LNCaP clone FGC (cell line): ENCODE measurements around a stretch of chr2.

DNA sequence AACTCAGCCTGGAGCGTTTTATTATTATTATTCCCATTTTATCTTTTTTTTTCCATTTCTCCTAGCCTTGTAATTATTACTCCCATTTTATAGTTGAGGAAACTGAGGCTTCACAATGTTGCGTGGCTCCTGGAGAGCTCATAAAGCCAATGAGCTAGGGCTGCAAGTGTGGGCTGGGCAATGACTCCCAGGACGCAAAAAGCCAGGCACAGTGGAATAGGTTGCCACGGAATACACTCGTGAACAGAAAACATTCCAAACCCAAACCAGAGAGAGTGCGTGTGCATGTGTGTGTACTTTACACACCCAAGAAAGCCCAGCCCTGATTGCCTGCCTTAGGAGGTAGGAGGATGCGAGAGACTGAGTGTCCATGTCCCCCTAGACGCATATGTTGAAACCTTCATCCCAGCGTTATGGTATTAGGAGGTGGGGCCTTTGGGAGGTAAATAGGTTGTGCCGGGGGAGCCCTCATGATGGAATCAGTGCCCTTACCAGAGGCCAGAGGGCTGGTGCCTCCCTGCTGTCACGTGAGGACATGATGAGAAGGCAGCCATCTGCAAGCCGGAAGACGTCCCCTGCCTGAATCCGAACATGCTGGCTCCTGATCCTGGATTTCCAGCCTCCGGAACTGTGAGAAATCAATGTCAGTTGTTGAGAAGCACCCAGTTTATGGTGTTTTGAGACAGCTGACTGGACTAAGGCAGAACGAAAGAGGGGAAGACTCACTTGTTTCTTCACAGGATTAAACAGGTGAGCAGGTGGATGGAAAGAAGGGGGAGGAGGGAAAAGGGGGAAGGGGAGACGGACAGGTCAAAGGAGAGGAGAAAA is 13.2 kb upstream of the KLF11 start:
- RRBS, 2 experiments, result 90 to 93% methylated on average over 4 to 5 of the region's 17 CpGs

- RRBS, 2 experiments, result 0% methylated on average over 2 of the region's 8 CpGs; no CpG with 5 or more reads in 1 of the 2 experiments
These were observed 3.4 kb upstream of the KLF11 start for GRCh38 chr2:10039980-10040358.

GRCh38 chr2:10056982-10058269 is 14.1 kb downstream of the KLF11 start:
- RRBS, 2 experiments, result 84 to 90% methylated on average over 3 of the region's 32 CpGs

DNA sequence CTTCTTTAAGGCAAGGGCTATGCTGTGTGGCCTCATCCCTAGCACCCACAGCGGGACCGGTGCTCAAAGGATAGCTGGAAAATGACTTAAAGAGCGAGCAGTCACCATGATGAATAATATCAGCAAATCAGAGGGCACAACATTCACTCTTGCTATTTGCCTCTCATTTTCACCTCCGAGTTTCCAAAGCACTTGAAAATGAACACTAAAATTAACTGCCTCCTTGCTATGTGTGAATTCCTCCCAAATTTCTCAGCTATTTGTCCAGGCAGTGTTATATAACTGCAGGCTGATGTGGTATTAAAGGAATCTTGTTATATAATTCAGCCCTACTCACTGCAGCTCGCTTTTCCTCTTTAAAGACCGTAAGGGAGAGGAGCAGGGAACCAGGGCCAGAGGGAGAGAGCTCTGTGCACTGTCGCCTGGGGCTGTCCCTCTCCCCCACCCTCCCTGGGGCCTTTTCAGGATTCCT is 1.4 kb downstream of the CYS1 start:
- RRBS, 2 experiments, result no CpG with 5 or more reads among the region's 7 CpGs

DNA sequence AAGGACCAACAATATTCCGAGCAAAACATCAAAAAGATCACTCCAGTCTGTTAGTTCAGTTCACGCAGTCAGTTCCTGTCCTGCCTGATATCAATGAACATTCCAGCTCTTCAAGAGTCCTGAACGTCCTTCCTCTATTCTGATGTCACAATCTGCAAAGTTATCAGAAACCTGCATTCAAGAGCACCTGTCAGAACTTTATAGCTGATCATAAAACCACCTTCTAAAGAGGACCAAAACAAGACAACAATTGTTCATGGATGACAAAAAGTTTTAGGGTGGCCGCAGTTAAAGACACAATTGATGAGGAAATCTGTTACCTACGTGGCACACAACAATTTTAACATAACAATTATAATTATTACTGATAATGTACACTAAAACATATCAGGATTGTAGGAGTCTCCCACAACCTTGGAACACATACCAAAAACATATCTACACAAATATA is 78.9 kb downstream of the RRM2 start:
- RRBS, 2 experiments, result no CpG with 5 or more reads among the region's 5 CpGs

GRCh38 chr2:10301736-10302376 is 848 bp upstream of the HPCAL1 start:
- RRBS, 2 experiments, result no CpG with 5 or more reads among the region's 27 CpGs

GRCh38 chr2:10352486-10353150 is 49.9 kb downstream of the HPCAL1 start:
- RRBS, 2 experiments, result no CpG with 5 or more reads among the region's 9 CpGs

DNA sequence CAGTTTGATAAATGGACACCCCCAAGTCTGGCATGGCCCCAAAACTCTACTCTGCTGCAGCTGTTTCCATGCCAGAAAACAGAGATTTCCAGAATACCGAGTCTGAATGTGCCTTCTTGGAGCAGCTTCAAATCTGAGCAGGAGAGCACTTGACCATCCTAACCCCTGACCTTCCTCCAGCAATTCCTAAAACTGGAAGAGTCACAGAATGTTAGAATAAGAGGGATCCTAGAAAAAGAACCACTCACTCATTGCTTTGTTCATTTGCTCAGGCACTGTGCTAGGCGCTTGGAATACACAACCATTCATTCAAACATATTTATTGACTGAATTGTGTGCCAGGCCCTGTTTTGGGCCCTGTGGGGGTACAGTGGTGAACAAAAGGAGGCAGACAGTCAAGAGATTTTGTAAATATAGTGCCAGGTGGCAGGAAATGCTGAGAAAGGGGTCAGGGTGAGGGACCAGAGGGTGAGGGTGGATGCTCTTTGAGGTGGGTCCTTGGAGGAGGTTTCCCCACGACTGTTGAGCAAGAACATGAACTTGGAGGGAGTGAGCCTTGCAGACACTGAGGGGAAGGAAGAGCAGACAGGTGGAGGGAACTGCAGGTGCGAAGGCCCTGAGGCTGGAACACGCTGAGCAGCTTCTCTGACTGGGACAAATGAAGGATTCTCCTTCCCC is 40.8 kb downstream of the ODC1 start:
- RRBS, 2 experiments, result no CpG with 5 or more reads among the region's 5 CpGs

- RRBS, 2 experiments, result 98% methylated on average over 12 of the region's 29 CpGs
These were observed 21.4 kb downstream of the ODC1 start for GRCh38 chr2:10426594-10427221.

- RRBS, 2 experiments, result no CpG with 5 or more reads among the region's 10 CpGs
These were observed 2.4 kb upstream of the ODC1 start for GRCh38 chr2:10450475-10450964.

DNA sequence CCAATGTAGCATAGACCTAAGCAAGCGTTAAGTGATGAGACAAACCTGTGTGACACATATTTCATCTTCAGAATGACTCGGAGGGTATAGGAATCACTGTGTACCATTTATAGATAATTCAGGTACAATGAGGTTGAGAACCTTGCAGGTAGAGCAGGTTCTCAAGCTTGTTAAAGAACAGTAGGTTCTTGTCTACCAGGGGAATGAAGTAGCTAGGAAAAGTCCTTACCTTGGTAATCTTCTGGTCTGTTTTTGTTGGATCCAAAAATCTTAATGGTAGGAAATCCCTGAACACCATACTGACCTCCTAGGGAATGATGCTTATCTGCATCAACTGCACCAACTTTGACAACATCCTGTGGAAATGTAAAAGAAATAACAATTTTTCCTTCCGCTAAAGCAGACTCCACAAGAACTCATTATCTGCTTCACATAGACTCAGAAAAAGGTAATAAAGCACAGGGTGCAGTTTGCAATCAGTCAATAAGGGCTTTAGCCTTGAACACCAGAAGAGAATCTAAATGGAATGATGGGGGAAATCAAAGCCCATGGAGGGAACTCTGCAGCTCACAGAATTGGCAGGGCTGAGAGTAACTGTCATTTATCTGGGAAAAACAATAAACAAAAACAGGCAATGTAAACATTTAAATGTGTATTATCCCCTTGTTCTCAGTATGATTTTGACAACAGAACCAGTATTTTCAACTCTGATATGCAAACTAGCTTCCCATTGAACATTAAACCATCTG is 15.6 kb downstream of the PDIA6 start:
- RRBS, 2 experiments, result no CpG with 5 or more reads among the region's 3 CpGs

DNA sequence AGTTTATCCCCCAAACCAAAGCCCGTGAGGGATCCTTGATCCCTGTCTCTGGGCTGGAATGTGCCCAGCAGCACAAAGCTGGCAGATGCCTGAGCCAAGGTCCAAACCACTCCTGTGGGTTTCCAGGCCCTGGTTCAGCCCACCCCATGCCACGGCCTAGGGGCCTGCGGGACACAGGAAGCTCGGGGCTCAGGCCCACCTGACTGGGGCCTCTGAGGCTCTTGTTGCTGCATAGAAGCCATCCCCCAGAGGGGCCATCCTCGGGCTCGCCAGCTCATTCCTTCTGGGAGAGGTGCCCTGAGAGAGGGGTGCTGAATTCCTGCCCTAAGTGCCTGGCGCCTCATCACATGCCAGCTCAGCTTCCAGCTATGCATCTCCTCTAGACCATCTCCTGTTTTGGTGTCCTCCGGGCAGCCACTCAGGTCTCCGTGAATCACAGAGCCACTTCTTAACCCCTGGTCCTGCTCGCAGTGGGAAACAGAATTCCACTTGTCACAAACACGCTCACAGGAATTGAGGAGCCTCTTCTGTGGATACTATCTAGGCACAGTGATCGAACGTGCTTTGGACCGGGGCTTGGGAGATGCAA is 42.8 kb upstream of the KCNF1 start:
- RRBS, 2 experiments, result no CpG with 5 or more reads among the region's 14 CpGs

- RRBS, 2 experiments, result 17 to 22% methylated on average over 44 of the region's 69 CpGs
These were observed 402 bp downstream of the KCNF1 start for GRCh38 chr2:10912080-10912591.

DNA sequence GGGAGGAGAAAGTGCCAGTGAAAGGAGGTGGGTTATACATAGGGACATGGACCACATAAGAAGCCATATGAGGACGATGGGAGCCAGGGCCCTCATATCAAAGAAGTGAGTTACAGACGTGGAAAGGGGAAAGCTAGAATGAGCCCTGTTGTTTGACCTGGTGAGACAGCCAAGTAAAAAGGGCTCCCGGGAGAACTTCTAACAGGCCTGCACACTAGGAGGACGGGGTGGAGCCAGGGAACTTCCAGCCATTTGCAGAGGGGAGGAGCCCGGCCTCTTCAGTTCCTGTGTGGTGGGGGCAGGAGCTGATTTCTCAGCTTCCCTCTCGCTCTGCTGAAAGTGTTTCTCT is 61.7 kb upstream of the C2orf50 start:
- RRBS, 2 experiments, result 39 to 51% methylated on average over 2 of the region's 6 CpGs

DNA sequence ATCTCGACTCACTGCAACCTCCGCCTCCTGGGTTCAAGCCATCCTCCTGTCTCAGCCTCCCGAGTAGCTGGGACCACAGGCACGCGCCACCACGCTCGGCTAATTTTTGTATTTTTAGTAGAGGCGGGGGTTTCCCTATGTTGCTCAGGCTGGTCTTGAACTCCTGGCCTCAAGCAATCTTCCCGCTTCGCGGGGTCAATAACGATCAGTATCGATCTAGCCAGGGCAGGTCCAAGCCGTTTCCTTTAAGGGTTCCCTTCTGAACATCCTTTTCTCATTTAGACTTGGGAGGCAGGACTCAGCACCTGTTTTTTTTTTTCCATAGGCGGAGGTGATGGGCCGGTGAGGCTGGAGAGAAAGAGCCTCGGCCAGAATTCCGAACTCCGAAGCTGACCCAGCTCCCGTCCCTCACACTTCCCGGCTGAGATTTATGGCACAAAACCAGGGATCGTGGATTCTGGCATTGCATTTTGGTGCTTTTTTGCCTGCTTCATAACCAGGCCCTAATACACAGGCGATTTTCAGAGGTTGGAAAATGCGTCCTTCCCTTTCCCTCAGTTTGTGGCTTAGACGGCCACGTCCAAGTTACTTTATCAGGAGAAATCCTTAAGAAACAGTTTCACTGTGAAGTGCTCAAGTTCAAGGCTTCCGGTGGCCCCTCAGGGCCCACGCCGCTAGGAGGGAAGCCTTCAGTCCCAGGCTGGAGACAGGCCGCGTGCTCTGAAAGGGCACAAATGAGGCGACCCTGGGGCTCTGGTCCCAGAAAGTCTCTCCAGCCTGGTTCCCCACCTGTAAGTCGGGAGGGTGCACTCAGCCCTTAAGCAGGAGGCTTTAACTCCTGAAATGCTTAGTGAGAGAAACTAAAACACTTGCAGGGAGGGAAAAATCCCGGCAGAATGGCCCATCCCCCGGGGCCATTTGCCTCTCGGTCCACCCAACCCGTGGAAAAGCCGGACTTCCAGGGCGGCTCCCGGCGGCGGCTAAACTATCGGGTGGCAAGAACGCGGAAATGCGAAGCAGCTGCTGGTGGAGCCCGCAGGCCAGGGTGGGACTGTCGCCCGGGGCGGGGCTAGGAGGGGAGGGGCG is 883 bp upstream of the SLC66A3 start:
- RRBS, 2 experiments, result 31 to 34% methylated on average over 14 to 16 of the region's 51 CpGs

GRCh38 chr2:11211424-11211990 is 56.2 kb downstream of the SLC66A3 start:
- RRBS, 2 experiments, result no CpG with 5 or more reads among the region's 3 CpGs

DNA sequence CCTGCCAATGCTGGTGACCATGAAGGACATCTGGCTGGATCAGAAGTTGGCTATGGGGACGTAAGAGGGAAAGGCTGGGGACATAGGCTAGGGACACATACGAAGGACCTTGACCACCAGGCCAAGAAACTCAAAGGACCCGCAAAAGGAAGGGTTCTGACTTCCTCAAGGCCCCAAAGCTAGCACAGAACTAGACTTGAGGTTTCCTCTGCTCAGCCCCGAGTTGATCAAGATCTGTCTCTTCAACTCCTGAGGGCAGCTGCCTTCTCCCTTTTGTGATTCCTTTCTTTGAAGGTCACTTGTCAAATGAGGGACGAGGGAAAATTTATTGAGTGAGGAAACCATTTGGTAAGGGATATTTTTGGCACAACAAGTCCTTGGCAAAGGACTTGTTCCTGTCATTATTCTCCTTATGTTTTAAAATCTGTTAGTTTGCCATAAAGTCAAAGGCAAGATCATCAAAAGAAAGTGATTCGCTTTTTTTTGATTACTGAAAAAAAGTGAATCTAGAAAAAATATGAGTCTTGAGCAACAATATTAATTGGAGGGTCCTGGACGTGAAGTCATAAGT is 12.3 kb upstream of the ROCK2 start:
- RRBS, 2 experiments, result no CpG with 5 or more reads among the region's 7 CpGs

DNA sequence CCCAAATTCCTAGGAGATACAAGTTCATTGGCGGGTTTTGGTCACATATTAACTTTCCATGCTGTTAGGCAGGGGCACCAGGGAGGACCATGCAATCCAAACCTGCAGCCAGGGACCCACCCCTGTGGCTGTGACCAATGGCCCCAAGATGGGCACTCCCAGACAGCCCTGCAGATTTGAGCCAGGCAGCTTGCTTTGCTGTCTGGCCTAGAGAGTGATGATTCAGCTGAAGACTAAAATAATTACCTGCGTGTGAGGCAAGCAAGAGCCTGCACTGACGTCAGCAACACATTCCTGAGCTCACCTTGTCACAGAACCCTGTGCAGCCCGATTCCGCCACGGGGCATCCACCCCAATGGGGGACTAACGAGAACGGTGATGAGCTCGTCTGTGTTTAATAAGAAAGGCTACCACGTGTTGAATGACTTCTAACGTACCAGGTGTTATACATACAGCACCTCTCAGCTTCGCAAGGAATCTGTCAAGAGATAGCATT is 45.4 kb upstream of the ROCK2 start:
- RRBS, 2 experiments, result no CpG with 5 or more reads among the region's 12 CpGs

- RRBS, 2 experiments, result no CpG with 5 or more reads among the region's 13 CpGs
These were observed 25.9 kb downstream of the E2F6 start for GRCh38 chr2:11439961-11440640.